Kidney epithelial cell (primary cell): ENCODE measurements around a stretch of chr2.

GRCh38 chr2:219448856-219449364 is 14.3 kb downstream of the SPEG start:
- RAMPAGE, long total RNA: no peak
- RRBS: 39% methylated on average over 28 of the region's 42 CpGs

- RAMPAGE, long total RNA: no peak
- RRBS: no CpG with 5 or more reads among the region's 11 CpGs
Measured at GRCh38 chr2:219470197-219471088, 25.5 kb upstream of the SPEGNB start.

- RAMPAGE, long total RNA: no peak
- RRBS: no CpG with 5 or more reads among the region's 3 CpGs
Measured at GRCh38 chr2:219499065-219499269, 276 bp downstream of the GMPPA start.

- RAMPAGE, long total RNA: no peak
- RRBS: no CpG with 5 or more reads among the region's 28 CpGs
Measured at GRCh38 chr2:219501398-219502439, 3.0 kb downstream of the GMPPA start.

DNA sequence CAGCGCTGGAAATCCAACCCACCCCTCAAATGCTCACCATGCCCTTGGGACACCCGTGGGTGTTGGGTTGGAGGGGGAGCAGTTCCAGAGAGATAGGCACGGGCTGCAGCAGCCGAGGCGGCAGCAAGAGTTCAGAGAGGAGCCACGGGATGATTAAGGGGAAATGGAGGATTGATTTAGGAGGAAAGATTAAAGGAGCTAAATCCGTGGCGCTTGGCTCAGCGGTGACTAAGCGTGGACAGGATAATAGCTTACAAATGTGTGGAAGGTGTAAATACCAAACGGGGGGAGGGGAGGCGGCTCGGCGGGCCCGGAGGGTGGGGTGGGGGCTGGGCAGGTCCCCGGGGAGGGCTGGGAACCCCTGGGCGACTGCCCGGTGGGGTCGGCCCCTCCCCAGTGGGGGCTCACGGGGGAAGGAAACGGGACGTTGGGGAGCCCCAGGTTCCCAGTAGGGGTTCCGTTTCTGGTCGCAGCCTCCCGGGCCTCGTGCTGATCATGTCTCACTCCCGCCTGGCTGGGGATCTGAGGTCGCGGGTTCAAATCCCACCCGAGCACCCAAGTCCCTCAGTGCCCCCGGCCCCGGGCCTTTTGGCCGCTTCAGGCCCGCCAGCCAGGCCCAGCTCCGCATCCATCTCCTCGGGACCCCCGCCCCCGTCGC is 7.9 kb downstream of the ASIC4 start:
- RAMPAGE, long total RNA: no peak
- RRBS: 6% methylated on average over 10 of the region's 39 CpGs

DNA sequence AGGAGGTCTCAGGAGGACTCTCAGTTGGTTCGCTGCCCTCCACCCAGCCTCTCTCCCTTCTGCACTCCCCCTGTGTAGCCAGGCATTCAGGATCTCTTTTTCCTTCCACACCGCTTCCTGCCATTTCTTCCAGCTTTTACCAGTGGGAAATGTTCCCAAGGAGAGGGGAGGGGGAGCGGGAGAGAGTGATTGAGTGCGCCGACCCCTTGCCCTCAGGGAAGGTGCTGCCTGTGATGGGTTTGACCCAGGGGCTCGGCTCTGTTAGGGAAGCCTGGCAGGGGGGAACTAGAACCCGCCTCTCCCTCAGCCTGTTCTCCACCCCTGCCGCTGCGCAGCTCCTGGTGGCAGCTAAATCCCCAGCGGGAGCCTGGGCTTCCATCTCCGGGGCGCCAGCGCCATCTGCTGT is 13.7 kb downstream of the CHPF start:
- RAMPAGE, long total RNA: no peak
- RRBS: 1% methylated on average over 3 of the region's 13 CpGs

DNA sequence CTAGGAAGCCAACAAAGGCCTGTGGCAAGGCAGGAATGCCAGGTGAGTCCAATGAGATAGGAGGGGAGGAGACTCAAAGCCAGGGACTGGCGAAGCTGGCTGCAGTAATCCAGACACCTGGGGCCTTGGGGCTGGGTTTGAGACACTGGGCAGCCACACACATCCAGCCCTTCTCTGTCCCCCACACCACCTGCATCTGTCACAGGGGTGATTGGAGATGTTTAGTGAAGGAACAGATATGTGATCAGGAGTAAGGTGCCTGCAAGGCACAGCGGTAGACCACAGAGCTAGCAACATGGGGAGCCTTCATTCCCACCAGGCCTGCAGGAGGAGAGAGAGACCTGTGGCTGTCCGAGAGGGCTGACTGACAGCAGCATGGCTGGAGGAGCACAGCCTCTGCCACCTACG is 9.5 kb downstream of the CHPF start:
- RAMPAGE, long total RNA: no peak
- RRBS: no CpG with 5 or more reads among the region's 4 CpGs

GRCh38 chr2:219562448-219562879 is 8.9 kb downstream of the OBSL1 start:
- RAMPAGE, long total RNA: no peak
- RRBS: 59% methylated on average over 2 of the region's 21 CpGs

- RAMPAGE, long total RNA: no peak
- RRBS: 75% methylated on average over 10 of the region's 18 CpGs
Measured at GRCh38 chr2:219644816-219645619, 17.6 kb downstream of the SLC4A3 start.

- RAMPAGE, long total RNA: no peak
Measured at GRCh38 chr2:222235558-222235821, 63.3 kb downstream of the PAX3 start.

- RAMPAGE, long total RNA: no peak
- RRBS: no CpG with 5 or more reads among the region's 11 CpGs
Measured at GRCh38 chr2:222290298-222290906, 8.4 kb downstream of the PAX3 start.

- RAMPAGE, long total RNA: no peak
- RRBS: 1% methylated on average over 34 of the region's 107 CpGs
Measured at GRCh38 chr2:222318805-222319631, 937 bp downstream of the ENSG00000288658 start.

GRCh38 chr2:222445635-222446218 is 21.4 kb downstream of the SGPP2 start:
- RAMPAGE, long total RNA: no peak
- RRBS: no CpG with 5 or more reads among the region's 7 CpGs

- RAMPAGE, long total RNA: no peak
- RRBS: no CpG with 5 or more reads among the region's 4 CpGs
Measured at GRCh38 chr2:222652900-222653377, 3.0 kb downstream of the FARSB start.

DNA sequence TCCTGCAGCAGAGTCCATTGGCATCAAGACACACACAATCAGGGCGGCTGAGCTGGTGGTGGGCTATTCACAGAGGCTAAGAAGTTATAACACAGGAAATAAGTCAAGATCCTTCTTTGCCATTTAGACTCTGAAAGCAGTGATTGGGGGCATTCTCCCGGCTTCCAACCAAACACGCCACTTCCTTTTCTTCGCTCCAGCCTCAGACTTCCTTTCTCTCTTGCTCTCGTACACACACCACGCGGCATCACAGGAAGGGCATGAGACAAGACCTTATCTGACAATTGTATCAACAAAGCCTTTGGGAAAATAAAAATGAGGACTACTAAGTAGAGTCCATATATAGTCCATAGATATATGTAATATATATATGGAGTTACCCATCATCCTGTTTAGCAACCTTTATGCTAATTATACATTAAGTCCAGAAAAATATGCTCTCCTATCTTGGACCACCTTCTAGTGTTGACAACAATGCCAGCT is 72.1 kb downstream of the MOGAT1 start:
- RAMPAGE, long total RNA: no peak
- RRBS: no CpG with 5 or more reads among the region's 7 CpGs

- RAMPAGE, long total RNA: no peak
- RRBS: no CpG with 5 or more reads among the region's 8 CpGs
Measured at GRCh38 chr2:223093250-223093731, 41.3 kb downstream of the KCNE4 start.

DNA sequence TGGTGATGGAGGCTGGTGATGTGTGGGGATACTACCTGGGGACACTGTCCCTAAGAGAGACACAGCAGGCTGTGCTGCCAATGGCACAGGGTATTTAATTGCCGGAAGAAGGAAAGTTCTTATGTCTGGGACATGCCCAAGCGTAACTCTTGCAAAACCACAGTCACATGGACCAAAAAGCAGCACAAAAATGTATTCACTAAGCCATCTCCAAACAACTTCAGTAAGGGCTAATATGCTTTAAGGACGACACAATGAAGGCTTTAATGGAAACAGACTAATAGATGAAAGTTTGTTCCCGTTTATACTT is 49.7 kb upstream of the AP1S3 start:
- RAMPAGE, long total RNA: no peak
- RRBS: no CpG with 5 or more reads among the region's 4 CpGs

DNA sequence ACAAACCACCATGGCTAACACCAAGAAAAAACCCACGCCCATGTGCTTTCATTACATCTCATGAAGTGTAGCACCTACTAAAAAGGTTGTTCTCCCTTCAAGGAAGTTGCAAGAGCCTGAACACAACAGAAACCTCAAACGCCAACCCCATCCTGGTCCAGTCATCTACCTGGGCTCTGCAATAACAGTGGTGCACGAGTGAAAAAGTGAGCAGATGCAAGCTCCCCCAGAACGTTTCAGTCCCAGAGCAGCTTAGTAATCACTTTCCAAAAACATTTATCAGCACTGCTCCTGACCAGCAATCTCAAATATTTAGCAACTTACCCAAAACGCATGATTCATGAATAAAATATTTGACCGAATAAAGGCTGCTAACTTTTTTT is 3.3 kb downstream of the WDFY1 start:
- RAMPAGE, long total RNA: no peak
- RRBS: no CpG with 5 or more reads among the region's 6 CpGs

- RAMPAGE, long total RNA: no peak
- RRBS: no CpG with 5 or more reads among the region's 5 CpGs
Measured at GRCh38 chr2:223952379-223953063, 4.7 kb upstream of the MRPL44 start.

DNA sequence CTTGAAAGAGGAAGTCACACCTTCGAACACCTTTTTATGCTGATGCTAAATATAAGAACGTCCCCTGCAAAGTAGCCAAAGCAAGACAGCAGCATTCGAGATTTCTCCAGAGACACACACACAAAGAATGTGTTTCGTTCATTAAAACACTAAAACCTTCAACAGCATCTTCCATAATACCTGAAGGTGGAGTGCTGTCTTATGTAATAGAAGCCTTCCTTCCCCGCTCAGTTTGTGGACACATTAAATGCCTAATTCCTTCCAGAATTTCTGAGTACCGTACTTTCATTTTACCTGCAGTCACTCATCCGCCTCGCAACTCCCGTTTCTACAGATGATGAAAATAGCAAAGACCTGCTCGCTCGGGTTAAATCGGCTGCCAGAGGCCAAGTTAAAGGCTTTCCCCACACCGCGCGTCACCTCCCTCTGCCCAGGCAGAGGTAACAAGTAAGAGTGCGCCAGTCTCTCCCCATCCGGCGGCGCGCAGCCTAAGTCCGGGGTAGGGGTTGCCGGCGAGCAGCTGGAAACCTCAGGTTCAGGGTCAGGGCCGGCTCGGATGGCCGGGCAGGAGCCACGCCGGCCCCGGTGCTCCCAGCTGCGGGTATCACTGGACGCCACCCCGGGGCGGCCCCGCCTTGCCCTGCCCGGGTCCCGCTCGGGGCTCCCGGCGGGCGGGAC is 751 bp downstream of the SERPINE2 start:
- RAMPAGE, long total RNA: no peak
- RRBS: 0% methylated on average over 4 of the region's 40 CpGs